ENCODE measurements around the genes KCNK17 and LRFN2.

DNA sequence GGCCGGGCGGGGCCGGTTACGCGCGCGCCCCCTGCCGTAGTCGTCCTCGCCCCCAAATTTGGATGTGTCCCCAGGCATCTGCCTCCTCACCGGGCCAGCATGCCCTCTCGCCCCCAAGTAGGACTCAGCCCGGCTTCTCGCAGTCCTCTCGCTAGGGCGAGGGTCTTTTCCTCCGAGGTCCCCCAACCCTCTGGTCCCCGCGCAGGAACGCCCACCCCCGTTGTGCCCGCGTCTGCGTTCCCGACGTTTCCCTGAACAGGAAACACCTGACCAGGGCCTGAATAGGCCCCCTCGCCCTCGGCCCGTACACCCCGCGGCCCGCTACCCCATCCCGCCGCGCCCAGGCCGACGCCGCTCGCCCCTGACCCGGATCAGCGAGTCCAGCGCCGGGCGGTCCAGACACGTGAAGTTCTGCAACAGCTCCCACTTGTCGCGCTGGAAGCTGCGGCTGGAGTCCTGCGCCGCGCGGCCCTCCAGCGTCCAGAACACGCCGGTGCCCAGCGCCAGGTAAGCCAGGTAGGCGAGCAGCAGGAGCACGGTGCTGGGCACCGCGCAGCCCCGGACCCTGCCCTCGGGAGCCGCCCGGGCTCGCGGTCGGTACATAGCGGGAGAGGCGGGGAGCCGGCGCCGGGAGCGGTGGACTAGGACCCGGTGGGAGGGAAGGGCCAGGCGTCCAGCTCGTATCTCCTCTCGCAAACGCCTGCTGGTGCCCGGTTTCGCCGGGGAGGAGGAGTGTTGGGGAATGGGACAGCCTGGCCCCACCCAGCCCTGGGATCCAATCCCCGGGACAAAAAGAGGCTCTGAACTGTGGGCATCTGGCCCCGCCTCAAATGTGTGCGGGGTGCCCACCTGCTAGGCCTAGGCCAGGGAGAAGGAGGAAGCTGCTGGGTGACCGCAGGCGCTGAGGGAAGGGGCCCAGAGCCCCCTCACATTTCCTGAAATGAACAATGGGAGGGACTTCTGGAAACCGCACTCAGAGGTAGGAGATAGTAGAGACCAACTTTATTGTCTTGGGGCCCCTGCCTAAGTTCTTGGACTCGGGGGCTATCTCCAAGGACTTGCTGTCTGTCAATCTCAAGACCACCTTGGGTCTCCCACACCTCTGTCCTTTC is at the start of gene KCNK17:
KCNK17 (minus strand) TSS at position 702 of the 1,112 bp plus-strand sequence.
- RRBS: 6% methylated on average over 41 of the region's 88 CpGs

GRCh38 chr6:39343005-39343670 is 20.6 kb upstream of the KCNK16 start:
- RRBS: no CpG with 5 or more reads among the region's 6 CpGs

- RRBS: no CpG with 5 or more reads among the region's 3 CpGs
Measured at GRCh38 chr6:39753446-39753944, 28.3 kb upstream of the KIF6 start.

DNA sequence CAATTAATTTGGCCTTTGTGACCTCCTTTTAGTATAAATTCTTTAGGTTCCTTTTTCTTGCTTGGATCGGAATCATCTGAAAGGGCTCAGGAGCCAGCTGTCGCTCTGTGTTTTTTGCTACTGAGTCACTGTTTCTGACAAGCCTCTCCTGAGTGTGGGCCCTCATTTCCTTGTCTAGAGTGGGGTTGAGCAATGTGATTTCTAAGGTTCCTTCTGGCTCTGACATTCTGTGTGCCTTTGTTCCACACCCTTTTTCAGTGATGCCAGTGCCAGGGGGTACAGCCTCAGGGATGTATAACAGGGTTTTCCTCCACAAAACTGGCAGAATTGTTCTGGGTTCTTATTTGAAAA is 26.5 kb downstream of the DAAM2 start:
- RRBS: no CpG with 5 or more reads among the region's 2 CpGs

DNA sequence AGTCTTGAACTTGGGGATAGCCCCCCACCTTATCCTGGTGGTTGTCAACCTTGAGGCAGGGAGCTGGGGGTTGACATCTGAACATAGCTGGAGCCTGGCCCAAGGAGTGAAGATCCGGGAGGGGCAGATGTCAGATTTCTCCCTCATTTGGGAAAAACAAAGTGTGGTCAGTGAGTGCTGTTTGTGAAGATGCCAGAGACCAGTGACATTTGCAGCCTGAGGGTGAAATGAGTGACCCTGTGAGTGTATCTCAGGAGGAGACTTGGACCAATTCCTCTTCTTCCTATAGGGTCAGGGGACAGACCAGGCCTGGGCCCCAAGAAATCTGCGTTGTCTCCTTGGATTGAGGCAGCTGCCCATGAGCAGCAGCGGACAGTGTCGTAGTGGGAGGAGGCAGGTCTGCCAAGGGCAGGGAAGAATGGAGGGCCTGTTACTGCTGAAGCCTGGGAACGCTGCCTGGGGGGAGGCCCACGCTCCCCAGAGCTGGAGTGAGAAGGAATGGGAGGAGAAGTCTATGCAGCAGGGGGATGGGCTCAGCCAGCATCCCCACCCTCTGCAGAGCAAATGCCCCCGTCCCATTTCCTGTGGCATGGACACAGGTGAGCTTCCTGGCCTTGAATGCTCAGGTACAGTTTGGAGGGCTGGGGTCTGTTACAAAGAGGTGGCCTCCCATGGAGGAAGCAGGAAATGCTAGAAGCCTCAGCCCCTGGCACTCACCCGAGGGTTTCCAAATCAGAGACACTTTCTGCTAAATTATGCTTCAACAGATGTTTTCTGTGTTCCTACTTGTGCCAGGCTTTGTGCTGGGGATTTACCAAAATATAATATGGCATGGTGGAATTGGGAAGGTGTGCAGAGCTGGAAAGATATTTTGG is 29.7 kb downstream of the DAAM2 start:
- RRBS: no CpG with 5 or more reads among the region's 8 CpGs

DNA sequence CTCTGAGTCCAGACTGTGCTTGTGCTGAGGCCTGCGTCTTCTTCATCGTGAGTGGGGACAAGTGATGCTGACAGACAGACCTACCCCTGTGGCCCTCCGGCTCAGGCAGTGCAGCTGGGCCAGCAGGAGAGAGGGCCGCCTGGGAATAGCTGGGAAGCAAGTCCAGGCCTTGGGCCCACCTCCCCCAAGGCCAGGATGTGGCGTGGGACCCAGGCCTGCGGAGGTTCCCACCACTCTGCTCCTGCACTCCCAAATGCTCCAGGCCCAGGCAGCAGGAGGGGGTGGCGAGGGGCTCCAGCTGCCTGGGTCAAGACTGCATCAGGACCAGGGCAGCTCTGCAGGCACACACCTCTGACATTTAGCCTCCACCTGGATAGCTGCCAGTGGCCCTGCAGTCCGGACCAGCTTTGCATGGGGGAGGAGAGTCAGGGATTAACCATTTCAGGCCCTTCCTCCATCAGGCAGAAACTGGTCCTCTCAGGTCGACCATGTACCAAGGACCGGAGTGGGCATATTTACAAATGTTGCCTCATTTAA is 38.3 kb downstream of the DAAM2 start:
- RRBS: 50% methylated on average over 3 of the region's 10 CpGs

GRCh38 chr6:39901468-39902085 is 32.7 kb downstream of the MOCS1 start:
- RRBS: 100% methylated on average over 1 of the region's 20 CpGs

DNA sequence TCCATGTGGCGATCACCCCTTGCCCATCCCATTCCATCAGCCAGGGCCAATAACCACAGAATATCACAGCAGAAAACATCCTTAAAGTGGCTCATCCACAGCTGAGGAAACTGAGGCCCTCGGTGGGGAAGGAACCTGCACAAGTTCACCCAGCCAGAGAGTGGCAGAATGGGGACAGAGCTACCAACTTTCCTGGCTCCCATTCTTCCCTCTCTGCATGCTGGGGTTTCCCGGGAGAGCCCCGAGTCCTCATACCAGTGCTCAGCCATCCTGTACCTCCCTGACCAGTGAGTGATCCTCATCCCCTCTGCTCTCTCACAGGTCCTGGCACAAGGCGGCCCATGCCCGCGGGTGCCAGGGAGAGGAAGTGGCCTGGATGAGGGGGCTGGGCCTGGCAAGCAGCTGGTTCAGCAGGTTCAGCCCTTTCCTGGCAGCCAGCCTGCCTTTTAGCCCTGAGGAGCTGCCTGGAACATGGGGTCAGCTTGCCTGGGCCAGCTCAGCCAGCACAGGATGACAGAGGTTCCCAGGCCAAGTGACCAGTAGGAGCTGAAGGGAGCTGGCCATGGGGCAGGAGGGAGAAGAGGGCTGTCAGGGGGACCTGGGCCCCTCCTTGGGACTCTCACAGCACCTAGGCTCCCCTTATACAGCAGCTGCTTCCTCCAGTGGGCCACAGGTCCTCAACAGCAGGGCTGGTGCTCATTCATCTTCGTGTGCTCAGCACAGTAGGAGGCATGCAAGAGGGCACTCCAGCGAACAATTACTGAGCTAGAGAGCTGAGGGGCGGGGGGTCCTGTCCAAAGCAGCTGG is 10.9 kb downstream of the MOCS1 start:
- RRBS: no CpG with 5 or more reads among the region's 10 CpGs

DNA sequence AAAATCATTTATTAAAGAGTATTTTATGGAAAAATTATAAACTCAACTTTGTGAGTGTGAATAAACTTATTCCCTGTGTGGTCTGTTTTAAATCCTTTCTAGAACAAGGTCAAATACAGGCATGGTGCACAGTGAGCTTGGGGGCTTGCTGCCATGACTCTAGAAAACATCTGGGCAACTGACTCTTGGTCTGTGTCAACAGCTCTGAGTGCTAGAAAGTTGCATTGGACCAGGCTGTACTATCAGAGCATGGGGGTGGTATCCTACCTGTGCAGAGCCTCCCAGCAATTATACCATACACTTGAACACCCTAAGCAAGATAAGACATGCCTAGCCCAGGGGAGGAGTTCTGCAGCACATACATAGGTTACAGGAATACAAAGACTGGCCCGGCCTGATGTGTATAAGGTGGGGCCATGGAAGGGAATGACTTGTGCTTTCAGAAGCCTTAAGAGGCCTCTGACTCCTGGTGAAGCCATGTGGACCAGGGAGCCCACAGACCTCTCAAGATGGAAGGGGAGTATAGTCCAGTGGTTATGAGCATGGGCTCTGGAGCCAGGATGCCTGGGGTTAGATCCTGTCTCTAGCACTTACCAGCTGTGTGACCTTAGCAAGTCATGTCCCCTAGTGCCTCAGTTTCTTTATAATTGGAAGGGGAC is 11.4 kb upstream of the MOCS1 start:
- RRBS: no CpG with 5 or more reads among the region's 1 CpG

DNA sequence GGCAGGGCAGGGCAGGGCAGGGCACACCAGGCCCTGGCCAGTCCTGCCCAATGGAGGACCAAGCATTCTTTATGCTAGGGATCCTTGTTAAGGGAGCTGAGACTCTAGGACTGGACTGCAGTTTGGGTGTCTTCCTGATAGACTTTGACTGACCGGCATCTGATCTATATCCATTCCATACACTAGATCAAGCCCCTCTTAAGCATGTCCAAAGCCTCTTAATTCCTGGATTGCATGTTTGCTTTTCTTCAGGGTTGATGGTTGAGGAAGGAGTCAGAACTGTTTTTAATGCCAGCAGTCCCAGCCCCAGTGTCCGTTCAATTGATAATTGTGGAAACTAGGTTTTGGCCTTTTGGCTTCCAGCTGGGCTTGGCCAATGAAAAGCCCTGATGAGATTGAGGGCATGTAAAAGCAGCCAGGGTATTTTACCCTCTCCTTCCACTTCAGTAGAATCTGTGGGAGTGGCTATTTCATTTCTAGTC is 175.0 kb upstream of the MOCS1 start:
- RRBS: no CpG with 5 or more reads among the region's 2 CpGs

DNA sequence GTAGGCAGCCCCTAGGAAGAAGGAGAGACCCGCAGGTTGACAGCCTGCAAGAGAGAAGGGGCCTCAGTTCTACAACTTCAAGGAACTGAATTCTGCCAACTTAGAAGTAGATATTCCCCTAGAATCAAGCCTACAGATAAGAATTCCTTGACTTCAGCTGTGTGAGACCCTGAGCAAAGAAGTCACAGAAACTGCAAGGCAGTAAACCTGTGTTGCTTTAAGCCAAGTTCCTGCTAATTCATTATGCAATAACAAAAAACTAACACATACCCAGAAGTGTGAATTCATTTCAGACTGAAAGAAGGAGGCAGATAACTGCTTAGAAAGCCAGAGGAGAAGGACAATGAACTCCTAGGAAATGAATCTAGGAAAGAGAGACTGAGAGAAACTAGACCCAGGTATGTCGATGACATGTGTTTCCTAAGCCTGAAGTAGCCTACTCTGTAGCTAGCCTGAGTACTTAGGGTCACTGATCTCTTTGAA is 131.1 kb downstream of the LRFN2 start:
- RRBS: no CpG with 5 or more reads among the region's 2 CpGs

DNA sequence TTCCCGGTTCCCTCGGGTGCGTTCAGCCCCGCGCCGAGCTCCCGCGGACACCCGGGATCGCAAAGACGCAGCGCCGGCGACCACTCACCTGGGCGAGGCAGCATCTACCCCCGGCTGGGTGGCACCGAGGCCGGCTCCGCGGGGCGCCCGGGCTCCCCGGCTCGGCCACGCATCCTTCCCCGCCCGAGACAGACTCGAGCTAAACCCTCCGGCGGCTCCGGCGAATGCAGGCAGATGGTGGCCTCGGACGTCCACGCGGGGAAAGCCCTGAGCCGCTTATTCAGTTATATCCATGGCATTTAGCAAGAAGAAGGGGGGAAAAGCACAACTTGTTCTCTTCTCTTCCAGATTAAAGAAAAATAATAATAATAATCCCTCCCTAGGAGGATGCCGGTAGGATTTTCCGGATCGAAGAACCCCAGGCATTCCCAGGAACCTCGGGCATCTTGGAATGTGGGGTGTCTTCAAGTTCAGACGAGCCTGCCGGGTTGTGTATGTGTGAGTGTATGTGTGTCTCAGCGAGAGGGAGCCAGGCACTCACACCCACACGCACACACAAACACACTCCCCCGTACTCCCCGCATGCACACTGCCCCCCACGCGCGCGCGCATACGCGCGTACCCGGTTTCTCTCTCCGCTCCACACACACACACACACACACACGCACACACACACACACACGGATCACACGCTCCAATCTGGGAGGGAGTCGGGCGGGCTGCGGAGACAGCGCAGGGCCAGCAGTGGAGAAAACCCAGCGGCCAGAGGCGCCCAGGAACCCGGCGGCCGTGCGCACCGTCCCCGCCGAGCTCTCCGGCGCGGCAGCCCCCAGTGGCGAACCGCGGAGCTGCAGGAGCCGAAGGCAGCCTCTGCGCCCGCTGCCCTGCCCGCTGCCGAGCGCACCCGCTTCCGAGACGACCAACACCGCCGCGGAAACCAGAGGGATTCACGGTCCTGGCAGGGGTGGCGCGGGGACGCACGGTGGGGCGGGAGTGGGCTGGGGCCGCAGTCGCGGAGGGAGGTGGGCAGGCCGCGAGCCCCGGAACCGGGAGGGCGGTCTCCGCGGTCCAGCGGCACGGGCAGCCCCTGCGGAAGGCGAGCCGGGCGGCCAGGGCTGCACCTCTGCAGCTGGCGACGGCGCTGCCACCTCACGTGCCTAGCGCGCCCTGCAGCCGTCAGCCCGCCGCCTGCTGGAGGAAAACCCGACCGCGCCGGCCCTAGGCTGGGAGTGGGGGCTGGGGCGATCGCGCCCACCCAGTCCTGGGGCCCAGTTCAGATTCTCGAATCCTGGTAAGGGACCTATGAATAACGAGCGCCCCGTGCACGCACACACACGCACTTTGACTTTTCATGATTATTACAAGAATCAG is at the start of gene LRFN2:
LRFN2 (minus strand) TSS at position 512 of the 1,371 bp plus-strand sequence.
- RRBS: 4% methylated on average over 43 of the region's 135 CpGs

GRCh38 chr6:40640402-40640912 is 53.3 kb upstream of the LRFN2 start:
- RRBS: no CpG with 5 or more reads among the region's 11 CpGs

- RRBS: no CpG with 5 or more reads among the region's 7 CpGs
Measured at GRCh38 chr6:40719674-40720289, 132.6 kb upstream of the LRFN2 start.

DNA sequence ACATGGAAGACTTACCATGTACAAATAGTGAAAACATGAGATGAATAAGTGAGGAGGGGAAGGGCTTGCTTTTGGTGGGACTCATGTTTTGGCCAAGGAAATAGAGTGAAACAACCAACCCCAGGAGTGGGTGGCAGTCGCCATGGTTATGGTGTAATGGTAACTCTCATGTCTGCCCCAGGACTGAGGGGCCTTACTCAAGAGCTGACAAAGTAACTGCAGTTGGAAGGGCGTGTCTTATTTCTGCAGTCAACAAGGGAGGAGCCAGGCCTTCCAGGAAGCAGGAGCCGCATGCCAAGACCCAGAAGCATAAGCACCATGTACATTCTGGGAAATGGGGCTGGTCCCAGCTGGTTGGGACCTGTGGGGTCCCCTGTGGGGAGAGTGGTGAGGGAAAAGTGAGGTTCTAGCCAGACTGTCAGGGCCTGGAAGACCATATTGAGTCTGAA is 108.4 kb downstream of the UNC5CL start:
- RRBS: no CpG with 5 or more reads among the region's 3 CpGs

GRCh38 chr6:41040265-41041156 is 1.5 kb upstream of the UNC5CL start:
- RRBS: no CpG with 5 or more reads among the region's 5 CpGs

GRCh38 chr6:41055166-41055755 is 2.3 kb downstream of the APOBEC2 start:
- RRBS: no CpG with 5 or more reads among the region's 7 CpGs

DNA sequence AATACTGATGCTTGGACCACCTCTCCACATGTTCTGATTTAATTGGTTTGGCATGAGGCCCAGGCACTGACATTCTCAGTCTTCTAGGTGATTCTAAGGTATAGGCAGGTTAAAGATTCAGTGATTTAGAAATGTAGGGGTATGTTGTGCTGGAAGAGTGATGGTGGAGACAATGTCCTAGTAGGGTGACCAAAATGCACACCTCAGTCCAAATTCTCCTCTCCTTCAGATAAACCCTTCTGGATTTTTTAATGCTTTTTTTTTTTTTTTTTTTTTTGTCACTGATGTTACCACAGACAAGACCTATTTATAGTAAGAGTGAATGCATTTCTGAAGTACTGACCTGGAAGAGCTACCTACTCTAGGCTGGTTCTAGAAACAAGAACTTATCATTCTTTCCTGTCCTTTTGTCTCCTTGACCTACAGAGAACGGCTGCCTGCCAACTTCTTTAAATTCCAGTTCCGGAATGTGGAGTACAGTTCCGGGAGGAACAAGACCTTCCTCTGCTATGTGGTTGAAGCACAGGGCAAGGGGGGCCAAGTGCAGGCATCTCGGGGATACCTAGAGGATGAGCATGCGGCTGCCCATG is 8.0 kb downstream of the APOBEC2 start:
- RRBS: no CpG with 5 or more reads among the region's 5 CpGs

DNA sequence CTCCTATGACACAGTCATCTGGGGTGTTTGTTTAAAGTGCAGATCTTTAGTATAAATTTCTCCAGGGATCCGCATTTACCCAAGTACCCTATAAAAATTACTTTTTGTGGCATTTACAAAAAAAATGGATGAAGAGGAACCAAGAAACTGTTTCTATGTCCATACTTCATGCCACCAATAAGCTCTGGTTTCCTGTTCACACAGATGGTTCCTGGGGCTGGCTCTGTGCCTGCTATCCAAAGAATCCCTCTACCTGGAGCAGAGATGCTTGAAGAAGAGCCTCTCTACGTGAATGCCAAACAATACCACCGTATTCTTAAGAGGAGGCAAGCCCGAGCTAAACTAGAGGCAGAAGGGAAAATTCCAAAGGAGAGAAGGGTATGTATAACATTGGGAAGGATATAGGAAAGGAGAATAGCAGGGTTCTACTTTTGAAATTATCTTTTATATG is 20.0 kb downstream of the NFYA start:
- RRBS: no CpG with 5 or more reads among the region's 4 CpGs

GRCh38 chr6:41284500-41285210 is 1.8 kb downstream of the TREM1 start:
- RRBS: no CpG with 5 or more reads among the region's 2 CpGs

Measured in HGPS cell (cell line).